Left lung (tissue), 1 donor: ENCODE measurements around the gene SKIL.

- PRO-cap = no peak
Measured at GRCh38 chr3:169324699-169325197, 338.8 kb downstream of the MECOM start.

- PRO-cap = no peak
Measured at GRCh38 chr3:169348813-169349645, 314.5 kb downstream of the MECOM start.

- PRO-cap = no peak
Measured at GRCh38 chr3:169760319-169761033, 8.9 kb downstream of the ACTRT3 start.

- PRO-cap = no peak
Measured at GRCh38 chr3:169811573-169811959, 1.1 kb upstream of the LRRIQ4 start.

DNA sequence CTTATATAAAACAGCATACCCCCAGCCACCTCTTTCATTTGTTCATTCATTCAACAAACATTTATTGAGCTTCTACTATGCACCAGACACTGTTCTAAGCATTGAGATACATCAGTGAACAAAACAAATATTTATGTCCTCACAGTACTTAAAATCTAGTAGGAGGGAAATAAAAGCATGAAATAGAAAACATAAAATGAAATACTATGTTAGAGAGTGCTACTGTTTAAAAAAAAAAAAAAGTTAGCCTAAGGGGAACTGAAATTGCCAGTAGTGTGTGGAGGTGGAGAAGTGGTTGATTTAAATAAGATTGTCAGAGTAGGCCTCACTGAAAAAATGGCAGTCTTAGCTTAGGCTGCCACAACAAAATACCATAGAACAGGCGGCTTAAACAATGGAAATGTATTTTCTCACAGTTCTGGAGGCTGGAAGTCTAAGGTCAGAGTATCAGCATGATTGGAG is 23.3 kb upstream of the LRRC34 start:
- PRO-cap = no peak

- PRO-cap = no peak
Measured at GRCh38 chr3:169953918-169954707, 12.5 kb upstream of the SEC62 start.

GRCh38 chr3:169954912-169955403 is 11.6 kb upstream of the SEC62 start:
- PRO-cap = no peak

GRCh38 chr3:169968152-169968716 is 1.6 kb downstream of the SEC62 start:
- PRO-cap = no peak

GRCh38 chr3:170040197-170040738 is 2.5 kb downstream of the GPR160 start:
- PRO-cap = no peak

DNA sequence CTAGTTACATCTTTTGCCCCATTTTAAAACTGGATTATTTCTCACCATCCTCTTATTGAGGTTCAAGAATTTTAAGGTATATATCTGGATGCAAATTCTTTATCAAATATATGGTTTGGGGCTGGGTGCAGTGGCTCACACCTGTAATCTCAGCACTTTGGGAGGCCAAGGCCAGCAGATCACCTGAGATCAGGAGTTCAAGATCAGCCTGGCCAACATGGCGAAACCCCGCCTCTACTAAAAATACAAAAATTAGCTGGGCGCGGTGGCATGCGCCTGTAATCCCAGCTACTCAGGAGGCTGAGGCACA is 13.5 kb downstream of the GPR160 start:
- PRO-cap = no peak

GRCh38 chr3:170357081-170357809 is at the start of gene SKIL:
Gene SKIL (plus strand): TSS chr3:170357715.
- PRO-cap = bidirectional peak, plus-strand start at chr3:170357721, minus-strand start at chr3:170357171

DNA sequence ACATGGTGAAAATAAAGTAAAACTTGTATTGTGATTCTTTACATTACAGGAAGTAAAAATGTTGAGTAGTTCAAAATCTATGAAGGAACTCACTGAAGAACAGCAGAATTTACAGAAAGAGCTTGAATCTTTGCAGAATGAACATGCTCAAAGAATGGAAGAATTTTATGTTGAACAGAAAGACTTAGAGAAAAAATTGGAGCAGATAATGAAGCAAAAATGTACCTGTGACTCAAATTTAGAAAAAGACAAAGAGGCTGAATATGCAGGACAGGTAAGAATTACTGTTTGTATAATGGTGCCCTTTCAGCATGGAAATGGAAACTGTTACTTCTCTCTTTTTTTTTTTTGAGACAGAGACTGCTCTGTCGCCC is 27.7 kb upstream of the CLDN11 start:
- PRO-cap = no peak

DNA sequence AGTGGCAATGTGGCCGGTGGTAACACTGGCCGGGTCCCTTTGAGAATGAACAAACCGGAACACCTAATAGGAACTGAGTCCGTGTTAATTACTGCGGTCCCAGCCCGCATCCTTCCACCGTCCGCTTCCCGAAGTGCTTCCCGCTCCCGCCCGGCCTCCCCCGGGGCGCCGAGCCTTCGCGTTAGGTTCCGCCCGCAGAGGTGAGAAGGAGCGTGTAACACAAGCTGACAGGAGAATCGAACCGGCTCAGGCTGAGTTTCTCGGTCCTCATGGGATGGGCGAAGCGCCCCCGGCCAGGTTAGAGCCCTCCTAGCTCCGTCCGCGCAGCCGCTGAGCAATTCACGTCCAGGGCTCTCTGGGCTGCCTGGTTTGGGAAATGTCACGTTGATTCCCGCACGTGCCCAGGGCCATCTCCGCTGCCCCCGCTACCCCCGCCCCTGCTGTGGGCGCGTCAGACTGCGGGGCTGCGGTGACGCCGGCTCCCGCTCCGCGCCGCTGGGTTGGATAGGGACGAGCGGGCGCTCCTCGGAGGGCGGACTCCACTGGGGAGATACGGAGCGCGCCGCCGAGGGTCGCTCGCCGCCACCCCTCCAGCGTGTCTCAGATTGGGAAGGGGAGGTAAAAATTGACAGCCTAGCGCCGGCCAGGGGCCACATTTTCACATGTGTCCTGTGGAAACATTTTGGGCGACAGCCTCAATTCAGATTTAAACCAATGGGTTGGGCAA is 998 bp downstream of the CLDN11 start:
- PRO-cap = unidirectional peak, plus-strand start at position 507 of the sequence

GRCh38 chr3:170490932-170491173 is 72.2 kb downstream of the CLDN11 start:
- PRO-cap = no peak

DNA sequence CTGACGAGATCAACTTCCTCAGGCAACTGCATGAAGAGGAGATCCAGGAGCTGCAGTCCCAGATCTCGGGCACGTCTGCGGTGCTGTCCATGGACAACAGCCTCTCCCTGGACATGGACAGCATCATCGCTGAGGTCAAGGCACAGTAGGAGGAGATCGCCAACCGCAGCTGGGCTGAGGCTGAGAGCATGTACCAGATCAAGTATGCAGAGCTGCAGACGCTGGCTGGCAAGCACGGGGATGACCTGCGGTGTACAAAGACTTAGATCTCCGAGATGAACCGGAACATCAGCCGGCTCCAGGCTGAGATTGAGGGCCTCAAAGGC is 77.4 kb downstream of the CLDN11 start:
- PRO-cap = no peak

- PRO-cap = no peak
Measured at GRCh38 chr3:170643080-170643762, 57.3 kb upstream of the SLC7A14 start.

GRCh38 chr3:170865922-170866653 is 3.9 kb downstream of the RPL22L1 start:
- PRO-cap = no peak

DNA sequence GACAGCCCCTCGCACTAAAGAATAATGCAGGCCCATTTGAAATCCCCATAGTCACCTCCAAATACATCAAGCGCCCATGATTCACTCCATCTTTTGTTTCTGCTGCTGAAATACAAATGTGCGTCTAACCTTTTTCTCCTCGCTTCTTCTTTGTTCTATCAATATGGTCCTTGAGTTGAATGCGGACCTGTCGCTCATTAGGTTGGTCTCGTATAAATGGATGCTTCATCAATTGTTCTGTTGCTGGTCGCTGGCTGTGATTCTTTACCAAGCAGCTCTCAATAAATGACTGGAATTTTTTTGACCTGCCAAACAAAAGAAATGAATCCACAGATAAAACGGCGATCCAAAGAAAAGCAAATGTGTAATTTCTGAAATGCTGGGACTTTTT is 140.4 kb upstream of the SLC2A2 start:
- PRO-cap = no peak

- PRO-cap = no peak
Measured at GRCh38 chr3:171284229-171284750, 175.9 kb downstream of the TNIK start.

DNA sequence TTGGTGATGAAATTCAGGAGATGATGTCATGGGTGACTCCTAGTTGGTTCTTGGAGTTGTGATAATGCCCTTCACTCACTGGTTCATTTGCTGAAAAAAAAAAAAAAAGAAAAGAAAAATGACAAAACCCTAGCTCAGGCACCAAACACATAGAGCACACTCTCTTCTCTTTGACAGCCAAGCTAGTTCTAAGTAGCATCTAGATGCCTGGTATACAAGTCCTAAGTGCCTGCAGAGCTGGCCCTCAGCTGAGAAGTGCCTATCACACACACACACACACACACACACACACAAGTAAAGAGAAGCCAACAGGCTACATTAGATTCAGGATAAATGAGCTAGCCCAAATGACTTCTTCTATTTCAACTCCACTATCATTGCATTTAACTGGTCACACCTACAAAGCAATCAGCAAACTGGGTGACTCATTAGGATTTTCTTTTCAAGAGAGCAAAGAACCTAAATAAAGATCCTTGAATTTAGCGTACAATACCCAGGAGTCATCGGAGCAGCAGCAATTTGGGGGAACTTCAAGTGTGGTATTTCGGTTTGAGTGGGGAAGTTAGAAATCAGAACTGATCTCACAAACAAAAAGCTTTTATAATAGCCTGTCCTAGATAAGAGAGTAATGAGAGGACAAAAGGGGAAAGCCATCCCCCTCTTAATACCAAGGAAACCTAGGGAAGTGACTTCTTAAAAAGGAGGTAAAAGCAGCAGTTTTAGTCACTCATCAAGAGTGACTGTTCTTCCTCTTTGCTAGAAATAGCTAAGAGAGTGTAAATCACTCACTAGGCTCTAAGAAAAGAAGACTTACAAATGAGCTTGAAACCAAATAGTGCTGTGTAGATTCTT is 112.8 kb downstream of the TNIK start:
- PRO-cap = no peak